ENCODE results near the genes TUBB8B, ENOSF1 and METTL4.

DNA sequence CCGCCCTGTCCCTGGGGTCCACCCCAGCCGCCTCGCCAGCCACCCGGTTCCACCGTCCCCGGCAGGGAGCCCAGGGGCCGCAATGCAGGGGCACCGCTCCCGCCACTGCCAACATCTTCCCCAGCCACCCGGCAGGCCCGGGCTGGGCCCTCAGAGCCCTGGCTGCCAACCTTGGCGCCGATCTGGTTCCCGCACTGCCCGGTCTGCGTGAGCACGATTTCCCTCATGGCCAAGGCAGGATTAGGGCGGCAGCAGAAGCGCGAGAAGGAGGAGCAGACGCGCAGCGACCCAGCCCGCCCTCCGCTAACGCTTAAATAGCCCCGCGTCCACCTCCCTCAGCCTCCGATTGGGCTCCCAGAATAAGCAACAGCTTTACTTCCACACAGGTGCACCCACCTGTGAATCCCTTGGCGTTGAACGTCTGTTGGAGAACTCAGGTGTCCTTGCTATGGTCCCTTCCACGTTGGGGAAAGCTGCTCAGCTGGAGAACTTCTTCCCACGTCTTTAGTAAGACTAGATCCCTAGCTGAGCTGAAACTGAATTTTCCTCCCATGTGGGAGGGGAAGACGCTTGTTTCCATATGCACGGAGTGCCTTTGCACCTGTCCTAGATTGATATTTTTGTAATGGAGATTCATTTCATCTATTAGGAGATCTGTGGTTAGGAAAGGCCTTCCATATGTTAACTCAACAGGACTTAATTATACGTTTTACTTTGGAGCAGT is at the start of gene TUBB8B:
Gene TUBB8B, minus strand, starts transcription at position 285 of the 724 bp plus-strand sequence.
- RRBS, result 93% methylated on average over 2 of the region's 36 CpGs
CAGE:
- cytosol, long polyA plus RNA, result no peak
- long polyA plus RNA, result no peak
- nucleus, long polyA plus RNA, result no peak

DNA sequence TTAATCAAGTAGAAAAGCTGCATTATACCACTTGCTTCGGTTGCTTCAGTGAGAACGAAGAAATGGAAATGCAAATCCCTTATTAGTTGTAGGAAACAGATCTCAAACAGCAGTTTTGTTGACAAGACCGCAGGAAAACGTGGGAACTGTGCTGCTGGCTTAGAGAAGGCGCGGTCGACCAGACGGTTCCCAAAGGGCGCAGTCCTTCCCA is 315 bp upstream of the TYMS start:
- RRBS, result no CpG with 5 or more reads among the region's 9 CpGs
CAGE:
- cytosol, long polyA plus RNA, result no peak
- long polyA plus RNA, result no peak
- nucleus, long polyA plus RNA, result no peak

- RRBS, result 4% methylated on average over 21 of the region's 70 CpGs
CAGE:
- cytosol, long polyA plus RNA, result no peak
- long polyA plus RNA, result no peak
- nucleus, long polyA plus RNA, result no peak
Observed at GRCh38 chr18:712475-713003, at the start of gene ENOSF1. TSS of gene ENOSF1 (minus strand) at chr18:712630.

DNA sequence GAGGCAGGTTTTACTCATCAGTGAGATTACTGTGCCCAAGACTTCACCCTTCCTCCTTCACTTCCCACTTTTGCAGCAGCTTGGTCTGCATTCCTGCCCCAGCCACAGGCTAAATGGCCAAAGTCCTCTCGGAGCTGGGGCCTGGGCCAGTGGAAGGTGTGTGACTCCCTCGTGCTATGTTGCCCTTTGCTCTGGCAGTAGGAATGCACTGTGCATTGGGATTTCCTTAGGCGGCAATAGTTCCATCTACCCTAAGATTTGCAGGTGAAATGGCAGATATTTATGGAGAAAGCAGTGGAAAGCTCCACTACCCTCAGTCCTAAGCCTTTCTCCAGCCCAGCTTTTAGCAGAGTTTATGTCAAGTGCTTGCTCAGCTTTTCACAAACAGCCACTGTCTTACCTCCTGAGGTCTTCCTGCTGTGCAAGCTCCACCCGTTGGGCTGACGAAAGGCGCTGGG is 36.3 kb upstream of the YES1 start:
- RRBS, result no CpG with 5 or more reads among the region's 6 CpGs
CAGE:
- cytosol, long polyA plus RNA, result no peak
- long polyA plus RNA, result no peak
- nucleus, long polyA plus RNA, result no peak

DNA sequence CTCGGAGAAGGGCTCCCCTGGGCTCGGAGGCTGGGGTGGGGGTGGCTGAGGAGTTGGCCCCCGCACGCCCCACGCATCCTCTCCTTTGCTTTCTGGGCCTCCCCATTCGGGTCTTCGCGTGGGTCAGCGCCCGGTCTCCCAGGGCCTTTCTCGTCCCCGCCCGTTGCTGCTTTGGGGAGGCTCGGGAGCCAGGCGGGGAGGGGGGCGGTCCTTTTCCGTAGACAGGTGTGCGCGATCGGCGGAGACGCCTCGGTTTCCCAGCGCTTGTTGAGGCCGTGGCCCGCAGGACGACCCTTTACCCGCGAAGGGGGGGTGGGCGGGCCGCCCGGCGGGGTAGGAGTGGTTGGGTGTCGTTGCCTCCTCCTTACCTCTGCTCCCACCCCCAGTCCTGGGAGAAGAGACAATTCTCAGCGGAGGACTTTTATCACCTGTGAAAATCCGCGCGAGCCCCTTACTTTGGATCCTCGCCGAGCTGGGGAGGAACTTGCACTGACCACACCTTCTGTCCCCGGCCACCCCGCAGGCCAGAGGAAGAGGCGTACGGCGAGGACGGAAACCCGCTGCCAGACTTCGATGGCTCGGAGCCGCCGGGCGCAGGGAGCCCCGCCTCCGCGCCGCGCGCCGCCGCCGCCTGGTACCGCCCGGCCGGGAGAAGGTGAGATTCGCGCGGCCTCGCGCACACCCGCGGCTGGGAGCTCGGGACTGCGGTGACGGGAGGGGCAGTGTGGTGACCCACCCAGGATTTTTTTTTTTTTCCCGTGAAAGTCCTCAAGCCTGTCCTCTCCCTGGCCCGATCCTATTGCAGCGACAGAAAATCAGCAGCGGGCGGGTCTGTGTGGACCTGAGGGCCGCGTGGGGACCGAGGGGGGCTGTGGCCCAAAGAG is 2.7 kb downstream of the ADCYAP1 start:
- RRBS, result under 1% methylated on average over 21 of the region's 82 CpGs
CAGE:
- cytosol, long polyA plus RNA, result no peak
- long polyA plus RNA, result no peak
- nucleus, long polyA plus RNA, result no peak

GRCh38 chr18:2056519-2057097 is 514.7 kb downstream of the METTL4 start:
- RRBS, result no CpG with 5 or more reads among the region's 3 CpGs
CAGE:
- cytosol, long polyA plus RNA, result no peak
- long polyA plus RNA, result no peak
- nucleus, long polyA plus RNA, result no peak

DNA sequence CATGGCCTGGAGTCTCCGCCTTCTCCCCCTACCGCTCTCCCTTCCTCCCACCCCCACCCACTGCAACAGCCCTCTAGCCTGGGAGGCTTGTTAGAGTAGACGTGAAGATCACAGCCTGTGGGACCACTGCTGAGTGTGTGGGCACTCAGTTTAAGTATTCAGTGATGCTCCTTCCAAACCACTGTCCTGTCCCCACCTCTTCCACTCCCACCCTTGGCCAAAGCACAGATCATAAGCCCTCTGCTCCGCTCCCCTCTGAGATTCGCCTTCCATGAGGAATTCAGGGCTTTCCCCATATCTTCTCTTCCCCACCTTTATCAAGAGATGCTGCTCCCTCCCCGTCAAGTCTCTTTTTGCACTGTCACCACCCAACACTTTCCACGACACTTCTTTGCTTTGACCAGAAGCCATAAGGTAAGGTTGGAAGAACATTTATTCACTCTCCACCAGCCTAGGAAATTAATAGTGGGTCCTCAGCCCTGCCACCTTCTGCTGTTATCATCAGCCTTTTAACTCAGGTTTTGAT is 1.8 kb downstream of the METTL4 start:
- RRBS, result no CpG with 5 or more reads among the region's 7 CpGs
CAGE:
- cytosol, long polyA plus RNA, result no peak
- long polyA plus RNA, result no peak
- nucleus, long polyA plus RNA, result no peak

DNA sequence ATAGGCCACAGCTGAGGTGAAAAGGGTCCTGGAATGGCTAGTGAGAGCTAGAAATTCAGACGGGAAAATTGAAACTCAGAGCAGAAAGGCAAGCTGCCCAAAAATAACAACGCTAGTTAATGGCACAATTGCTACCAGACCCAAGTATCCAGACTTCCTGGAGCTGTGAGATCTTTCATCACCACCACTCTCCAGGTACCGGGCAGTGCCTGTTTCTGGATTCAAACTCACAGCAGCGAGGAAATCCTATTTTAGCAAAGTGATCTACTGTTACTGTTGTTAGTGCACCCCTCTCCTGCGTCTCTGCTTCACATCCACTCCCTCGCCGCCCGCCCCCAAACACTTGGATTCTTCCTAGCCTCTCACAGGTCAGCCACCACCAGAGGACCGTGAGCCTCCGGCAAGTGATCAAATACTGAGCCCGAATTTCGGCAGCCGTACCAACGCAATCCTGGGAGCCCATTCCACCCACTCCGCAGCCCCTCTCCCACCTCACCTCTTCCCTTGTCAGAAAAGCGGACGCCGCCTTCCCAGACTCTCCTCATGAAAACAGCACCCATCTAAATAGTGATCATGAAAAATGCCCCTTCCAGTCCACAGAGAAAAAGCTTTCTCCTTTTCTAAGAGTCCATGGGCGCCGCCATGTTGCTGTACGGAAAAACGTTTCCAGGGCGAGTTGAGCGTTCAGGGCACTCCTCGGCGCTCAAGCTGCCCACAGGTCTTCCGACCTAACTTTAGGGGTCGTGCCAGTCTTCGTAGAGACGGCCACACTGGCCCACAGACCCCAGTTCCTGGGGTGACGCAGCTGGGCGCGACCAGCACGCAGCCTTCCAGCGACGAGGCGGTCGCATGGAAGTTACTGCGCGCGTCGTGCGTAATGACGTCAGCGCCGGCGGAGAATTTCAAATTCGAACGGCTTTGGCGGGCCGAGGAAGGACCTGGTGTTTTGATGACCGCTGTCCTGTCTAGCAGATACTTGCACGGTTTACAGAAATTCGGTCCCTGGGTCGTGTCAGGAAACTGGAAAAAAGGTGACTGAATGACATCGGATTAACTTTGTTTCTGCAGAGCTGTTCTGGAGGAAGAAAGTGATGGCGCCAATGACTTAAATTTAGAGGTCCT is at the start of gene METTL4:
Gene METTL4, minus strand, starts transcription at position 853 of the 1,122 bp plus-strand sequence.
- RRBS, result no CpG with 5 or more reads among the region's 57 CpGs
CAGE:
- cytosol, long polyA plus RNA, result start-site peak on the plus strand centred at position 906 of the sequence, 71 bp wide, 654 reads
- long polyA plus RNA, result start-site peak on the plus strand centred at position 909 of the sequence, 65 bp wide, 427 and 1,017 reads in 2 replicates
- nucleus, long polyA plus RNA, result start-site peak on the minus strand centred at position 583 of the sequence, 17 bp wide, 40 reads; start-site peak on the minus strand centred at position 736 of the sequence, 136 bp wide, 89 reads; start-site peak on the plus strand centred at position 906 of the sequence, 71 bp wide, 1,106 reads

- RRBS, result no CpG with 5 or more reads among the region's 7 CpGs
CAGE:
- cytosol, long polyA plus RNA, result no peak
- long polyA plus RNA, result no peak
- nucleus, long polyA plus RNA, result no peak
Observed at GRCh38 chr18:2656942-2657191, 1.3 kb downstream of the SMCHD1 start.

DNA sequence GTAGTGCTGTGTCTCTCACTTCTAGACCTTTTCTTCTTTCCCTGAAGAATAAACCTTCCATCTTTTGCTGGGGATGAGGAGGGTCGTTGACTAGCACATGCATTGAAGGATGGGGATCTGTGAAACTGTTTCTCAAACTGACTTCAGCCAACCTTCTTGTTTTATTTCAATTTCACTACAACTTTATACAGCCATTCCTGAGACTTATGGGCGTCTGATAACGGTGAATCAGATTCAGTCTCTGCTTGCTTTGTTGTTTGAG is 65.3 kb downstream of the SMCHD1 start:
- RRBS, result no CpG with 5 or more reads among the region's 3 CpGs
CAGE:
- cytosol, long polyA plus RNA, result no peak
- long polyA plus RNA, result no peak
- nucleus, long polyA plus RNA, result no peak

DNA sequence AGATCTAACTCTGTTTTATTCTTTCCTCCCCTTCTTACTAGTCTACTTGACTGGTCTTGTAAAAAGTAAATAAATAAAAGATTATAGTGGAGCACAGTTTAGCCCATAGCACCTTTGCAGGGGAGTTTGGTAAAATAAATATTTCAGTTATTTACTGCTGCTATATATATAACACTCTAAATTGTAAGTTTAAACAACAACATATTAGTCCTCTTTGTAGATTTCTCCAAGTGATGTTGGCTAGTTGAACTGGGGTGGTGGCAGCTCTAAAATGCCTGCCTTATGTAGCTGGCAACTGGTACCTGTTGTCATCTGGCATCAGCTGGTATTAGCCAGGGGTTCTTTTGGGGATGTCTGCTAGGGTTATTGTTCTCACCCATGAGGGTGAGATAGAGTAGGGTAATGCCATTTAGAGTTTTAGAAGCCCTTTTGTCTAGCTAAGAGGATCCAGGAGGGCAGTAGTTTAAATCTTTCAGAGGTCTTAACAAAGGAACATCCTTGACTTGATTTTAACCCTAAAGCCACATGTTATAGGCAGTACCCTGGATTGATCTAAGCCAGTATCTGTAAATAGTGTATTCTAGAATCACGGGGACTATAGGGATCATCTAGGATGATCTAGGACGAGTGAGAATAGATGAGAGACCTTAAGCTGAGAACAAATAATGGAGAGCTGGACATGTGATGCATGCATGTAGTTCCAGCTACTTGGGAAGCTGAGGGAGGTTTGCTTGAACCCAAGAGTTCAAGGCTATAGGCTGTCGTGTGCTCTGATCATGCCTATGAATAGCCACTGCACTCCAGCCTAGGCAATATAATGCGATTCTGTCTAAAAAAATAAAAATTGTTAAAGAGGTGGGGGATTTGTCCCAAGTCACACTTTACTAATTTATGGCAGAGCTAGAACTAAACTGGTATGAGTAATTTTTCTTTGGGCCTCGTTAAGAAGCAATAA is 67.5 kb upstream of the EMILIN2 start:
- RRBS, result no CpG with 5 or more reads among the region's 5 CpGs
CAGE:
- cytosol, long polyA plus RNA, result no peak
- long polyA plus RNA, result no peak
- nucleus, long polyA plus RNA, result no peak

DNA sequence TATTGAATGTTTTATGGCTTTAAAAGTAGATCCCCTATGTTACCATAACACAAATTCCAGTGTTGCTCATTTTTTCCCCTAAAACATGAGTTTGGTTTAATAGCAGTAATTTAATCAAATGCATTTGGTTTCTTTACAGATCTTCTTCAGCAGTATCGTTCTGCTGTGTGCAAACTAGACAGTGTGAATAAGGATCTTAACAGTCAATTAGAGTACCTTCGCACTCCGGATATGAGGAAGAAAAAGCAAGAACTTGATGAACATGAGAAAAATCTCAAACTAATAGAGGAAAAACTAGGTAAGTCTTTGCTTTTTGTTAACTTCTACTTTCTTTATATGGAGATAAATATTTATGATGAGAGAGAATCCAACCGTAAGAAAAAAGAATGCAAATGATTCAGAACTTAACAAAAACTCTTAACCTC is 51.0 kb upstream of the EMILIN2 start:
- RRBS, result no CpG with 5 or more reads among the region's 4 CpGs
CAGE:
- cytosol, long polyA plus RNA, result no peak
- long polyA plus RNA, result no peak
- nucleus, long polyA plus RNA, result no peak

GRCh38 chr18:2802417-2802974 is 44.3 kb upstream of the EMILIN2 start:
- RRBS, result no CpG with 5 or more reads among the region's 2 CpGs
CAGE:
- cytosol, long polyA plus RNA, result no peak
- long polyA plus RNA, result no peak
- nucleus, long polyA plus RNA, result no peak

DNA sequence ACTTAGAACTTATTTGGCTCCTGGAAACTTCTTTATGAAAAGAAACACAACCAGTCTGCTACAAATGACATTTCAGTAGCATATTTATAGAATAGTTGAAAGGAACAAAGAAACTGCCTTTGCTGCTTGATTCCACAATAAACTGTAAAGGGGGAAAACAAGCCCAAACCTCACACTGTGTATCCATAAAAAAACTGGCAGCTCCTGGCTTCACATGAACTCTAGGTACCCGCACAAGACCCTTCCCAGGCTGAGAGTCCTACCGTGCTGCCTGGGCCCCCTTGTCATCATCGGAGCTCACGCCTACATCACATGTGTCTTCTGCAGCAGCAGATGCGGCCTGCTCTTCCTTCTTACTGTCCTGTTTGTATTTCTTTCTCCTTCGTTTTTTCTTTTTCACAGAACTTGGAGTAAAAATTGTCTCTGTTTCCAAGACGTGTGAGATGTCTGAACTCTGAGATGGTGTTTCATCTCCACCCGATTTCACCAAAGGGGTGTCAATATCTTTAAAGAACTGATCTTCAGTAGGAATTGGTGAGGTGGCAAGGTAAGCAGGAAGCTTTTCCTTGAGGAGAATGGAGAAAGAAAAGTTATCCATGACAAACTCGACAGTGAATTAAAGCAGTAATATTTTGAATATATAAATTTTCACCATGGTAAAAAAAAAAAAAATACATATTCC is 62.0 kb downstream of the LPIN2 start:
- RRBS, result no CpG with 5 or more reads among the region's 9 CpGs
CAGE:
- cytosol, long polyA plus RNA, result no peak
- long polyA plus RNA, result no peak
- nucleus, long polyA plus RNA, result no peak

GRCh38 chr18:2986042-2986642 is 26.8 kb downstream of the LPIN2 start:
- RRBS, result no CpG with 5 or more reads among the region's 2 CpGs
CAGE:
- cytosol, long polyA plus RNA, result no peak
- long polyA plus RNA, result no peak
- nucleus, long polyA plus RNA, result no peak

- RRBS, result 86% methylated on average over 2 of the region's 10 CpGs
CAGE:
- cytosol, long polyA plus RNA, result no peak
- long polyA plus RNA, result no peak
- nucleus, long polyA plus RNA, result no peak
Observed at GRCh38 chr18:3060410-3061102, 47.6 kb upstream of the LPIN2 start.

DNA sequence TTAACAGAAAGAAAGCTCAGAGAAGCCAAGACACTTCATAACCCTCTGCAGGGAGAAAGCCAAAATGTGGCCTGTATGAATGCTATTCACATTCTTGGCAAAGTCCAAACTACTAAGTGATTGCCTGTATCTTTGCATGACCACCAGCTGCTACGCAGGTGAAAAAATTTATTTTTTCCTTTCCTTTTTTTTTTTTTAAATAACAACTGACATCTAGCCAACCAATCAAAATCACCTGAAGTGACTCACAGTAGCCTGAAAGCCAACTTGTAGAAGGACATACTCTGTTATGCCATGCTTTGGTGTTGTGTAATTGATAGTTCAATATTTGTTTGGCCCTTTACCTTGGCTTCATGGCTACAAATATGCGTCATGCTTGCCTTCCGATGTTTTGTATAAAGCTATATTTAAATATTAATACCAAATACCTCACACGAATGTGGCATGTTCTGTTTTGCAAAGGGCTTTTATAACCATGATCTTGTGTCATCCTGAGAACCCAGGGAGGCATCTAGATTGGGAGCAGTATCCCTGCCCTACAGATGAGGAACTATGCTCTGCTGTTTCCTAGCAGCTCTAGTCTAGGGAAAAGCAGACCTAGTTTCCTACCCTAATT is 102.2 kb downstream of the MYOM1 start:
- RRBS, result no CpG with 5 or more reads among the region's 4 CpGs
CAGE:
- cytosol, long polyA plus RNA, result no peak
- long polyA plus RNA, result no peak
- nucleus, long polyA plus RNA, result no peak

GRCh38 chr18:3118545-3118928 is 101.2 kb downstream of the MYOM1 start:
- RRBS, result no CpG with 5 or more reads among the region's 5 CpGs
CAGE:
- cytosol, long polyA plus RNA, result no peak
- long polyA plus RNA, result no peak
- nucleus, long polyA plus RNA, result no peak

GRCh38 chr18:3230980-3231566 is 11.3 kb upstream of the MYOM1 start:
- RRBS, result no CpG with 5 or more reads among the region's 6 CpGs
CAGE:
- cytosol, long polyA plus RNA, result no peak
- long polyA plus RNA, result no peak
- nucleus, long polyA plus RNA, result no peak

DNA sequence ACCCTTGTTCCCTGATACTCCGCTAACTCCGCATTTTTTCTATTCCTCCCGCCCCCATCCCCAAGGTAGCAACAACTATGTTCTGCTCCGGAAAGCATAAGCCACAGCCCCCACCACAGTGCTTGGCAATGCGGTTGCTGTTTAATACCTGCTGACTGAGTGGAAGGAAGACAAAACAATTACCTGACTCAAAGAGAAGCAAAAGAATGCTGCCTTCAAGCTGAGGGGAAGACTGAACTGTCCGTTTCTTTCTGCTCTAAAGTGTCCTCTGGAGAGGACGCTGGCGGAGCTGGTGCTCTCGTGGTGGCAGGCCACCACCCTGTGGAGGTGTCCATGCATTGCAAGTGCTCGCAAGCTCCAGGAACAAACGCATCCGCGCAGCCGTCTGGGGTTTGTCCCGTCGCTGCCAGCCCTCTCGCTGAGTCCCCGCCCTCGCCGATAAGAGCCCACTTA is 1.7 kb upstream of the MYL12A start:
- RRBS, result no CpG with 5 or more reads among the region's 20 CpGs
CAGE:
- cytosol, long polyA plus RNA, result no peak
- long polyA plus RNA, result no peak
- nucleus, long polyA plus RNA, result no peak